Jurkat, Clone E6-1 (cell line): ENCODE results near the genes LRTM2 and ITFG2.

- RRBS: no CpG with 5 or more reads among the region's 7 CpGs
These were observed 32.4 kb upstream of the LRTM2 start for GRCh38 chr12:1788000-1788406.

DNA sequence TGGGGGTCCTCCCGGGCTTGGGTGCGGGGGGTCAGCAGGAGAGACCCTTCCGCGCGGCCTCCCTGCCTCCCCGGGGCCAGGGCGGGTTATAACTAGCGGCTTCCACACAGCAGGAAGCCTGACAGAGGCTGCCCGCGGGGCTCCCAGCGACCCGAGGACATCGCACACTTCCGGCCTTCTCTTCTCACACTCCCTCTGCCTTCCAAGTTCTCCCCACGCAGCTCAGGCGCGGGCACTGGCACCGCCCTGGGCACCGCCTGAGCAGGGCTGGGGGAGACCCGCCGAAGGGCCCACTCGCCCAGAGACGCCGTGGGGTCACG is 23.6 kb upstream of the LRTM2 start:
- RRBS: 14% methylated on average over 10 of the region's 25 CpGs

GRCh38 chr12:1809956-1810448 is 10.4 kb upstream of the LRTM2 start:
- RRBS: no CpG with 5 or more reads among the region's 10 CpGs

DNA sequence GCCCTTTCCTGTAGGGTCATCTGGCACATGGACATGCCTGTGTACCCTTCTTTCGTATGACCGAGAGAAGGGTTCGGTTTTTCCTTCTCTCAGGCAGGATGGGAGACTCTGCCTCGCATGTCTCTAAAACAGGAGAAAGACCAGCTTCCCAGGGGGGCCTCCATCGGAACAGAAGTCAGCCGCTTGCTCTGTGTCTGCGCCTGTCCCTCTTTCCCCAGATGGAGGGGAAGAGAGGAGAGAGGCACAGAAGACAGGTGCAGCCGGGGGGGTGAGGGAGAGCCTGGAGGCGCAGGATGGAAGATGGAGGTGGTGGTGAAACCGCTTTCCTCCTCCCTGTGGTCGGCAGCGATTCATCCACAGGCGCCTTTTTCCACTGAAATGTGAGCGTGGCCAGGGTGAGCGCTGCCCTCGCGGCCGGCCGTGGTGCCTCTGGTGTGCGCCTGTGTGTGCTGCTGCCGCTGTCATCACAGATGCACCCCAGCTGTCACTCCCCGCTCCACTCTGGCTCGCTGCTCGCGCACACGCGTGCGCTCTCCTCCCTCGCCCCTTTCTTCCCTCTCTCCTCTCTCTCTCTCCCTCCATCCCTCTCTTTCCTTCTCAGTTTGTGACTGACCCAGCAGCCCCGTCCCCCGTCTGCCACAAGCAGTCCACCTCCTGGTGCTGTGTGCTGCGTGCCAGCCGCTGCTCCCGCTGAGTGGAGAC is at the start of gene LRTM2:
Gene LRTM2 (plus strand): TSS at position 581 of the 702 bp plus-strand sequence.
- RRBS: no CpG with 5 or more reads among the region's 34 CpGs

GRCh38 chr12:1932059-1933061 is 13.9 kb upstream of the CACNA2D4 start:
- RRBS: no CpG with 5 or more reads among the region's 28 CpGs

DNA sequence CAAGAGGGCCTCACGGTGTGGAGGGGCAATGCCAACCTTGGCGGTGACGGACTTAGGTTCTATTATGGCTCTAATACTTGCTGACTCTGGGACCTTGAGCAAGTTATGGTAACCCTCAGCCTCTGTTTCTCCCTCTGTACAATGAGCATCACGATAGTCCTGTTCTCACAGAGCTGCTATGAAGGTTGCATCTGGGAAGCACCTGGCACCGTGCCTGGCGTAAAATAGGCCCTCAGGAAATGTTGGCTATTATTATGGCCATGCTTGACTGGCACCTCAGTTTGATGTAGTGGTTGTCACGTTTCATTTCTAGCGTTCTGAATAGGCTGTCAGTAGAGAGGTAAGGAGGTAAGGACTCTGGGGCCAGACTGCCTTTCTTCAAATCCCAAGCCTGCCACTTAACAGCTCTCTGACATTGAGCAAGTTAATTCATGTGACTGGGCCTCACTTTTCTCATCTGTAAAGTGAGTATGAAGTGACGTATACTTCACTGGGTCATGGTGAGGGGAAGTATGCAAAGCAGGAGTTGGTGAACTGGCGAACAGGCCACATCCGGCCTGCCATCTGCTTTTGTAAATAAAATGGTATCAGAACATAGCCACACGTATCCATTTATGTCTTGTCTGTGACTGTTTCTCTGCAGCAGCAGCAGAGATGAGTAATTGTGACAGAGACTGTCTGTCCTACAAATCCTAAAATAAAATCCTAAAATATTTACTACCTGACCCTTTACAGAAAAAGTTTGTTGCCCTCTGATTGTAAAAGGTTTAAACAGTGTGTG is 196.1 kb downstream of the CACNA1C start:
- RRBS: no CpG with 5 or more reads among the region's 12 CpGs

- RRBS: no CpG with 5 or more reads among the region's 5 CpGs
These were observed 249.4 kb downstream of the CACNA1C start for GRCh38 chr12:2302324-2302492.

DNA sequence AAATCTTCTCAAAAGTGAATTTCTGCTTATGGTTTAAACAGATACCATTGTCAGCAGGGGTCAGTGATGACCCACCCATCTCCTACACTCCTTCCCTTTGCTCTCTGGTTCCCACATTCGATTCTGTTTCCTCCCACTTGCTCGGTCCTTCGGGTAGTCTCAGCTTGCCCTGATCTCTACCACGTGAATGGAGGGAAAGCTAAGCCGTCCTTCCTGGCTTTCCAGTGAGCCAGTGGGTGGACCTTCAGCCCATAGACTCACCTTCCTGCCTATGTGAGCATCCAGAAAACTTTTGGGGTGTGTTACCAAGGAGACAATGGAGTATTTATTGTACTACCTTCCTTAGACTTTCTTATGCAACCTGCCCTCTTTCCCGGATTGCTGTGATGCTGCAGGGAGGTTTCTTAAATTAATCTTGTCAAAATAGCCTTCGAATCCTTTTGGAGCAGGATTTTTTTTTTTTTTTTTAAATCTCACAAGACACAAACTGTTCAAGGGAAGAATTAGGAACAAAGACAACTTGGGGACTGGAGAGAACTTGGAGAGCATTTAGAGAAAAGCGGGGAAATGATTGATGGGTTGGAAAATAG is 306.4 kb downstream of the CACNA1C start:
- RRBS: no CpG with 5 or more reads among the region's 8 CpGs

DNA sequence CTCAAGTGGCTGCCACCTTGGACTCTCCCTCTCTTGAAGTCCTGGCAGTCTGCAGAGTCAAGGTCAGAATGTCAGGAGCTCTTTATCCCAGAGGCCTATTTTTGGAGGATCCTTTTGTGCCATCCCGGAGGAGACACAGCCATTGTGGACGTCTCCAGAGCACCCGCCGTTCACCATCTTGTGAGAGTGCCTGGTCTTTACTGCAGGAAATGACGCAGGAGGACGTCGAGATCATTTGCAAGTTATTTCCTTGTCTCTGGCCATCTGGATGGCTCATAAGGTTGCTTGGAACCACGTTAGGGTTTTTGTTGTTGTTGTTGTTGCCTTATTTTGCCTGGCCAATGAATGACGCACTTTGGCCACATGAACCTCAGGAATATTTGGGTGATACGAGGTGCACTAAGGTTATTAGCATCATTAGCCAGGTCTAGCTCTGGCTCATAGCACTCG is 344.0 kb upstream of the FKBP4 start:
- RRBS: no CpG with 5 or more reads among the region's 11 CpGs

DNA sequence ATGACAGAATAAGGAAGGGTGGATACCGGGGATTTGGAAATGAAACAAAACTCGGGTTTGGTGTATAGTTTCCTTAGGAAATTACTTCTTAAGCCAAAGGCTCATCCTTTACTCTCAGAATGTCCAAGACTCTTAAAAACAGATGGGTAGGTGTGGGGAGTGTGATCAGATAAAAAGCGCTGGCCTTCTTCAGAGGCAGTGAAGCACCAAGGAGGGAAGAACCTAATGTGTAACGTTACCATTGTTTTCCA is 298.1 kb upstream of the FKBP4 start:
- RRBS: no CpG with 5 or more reads among the region's 4 CpGs

GRCh38 chr12:2613747-2614330 is 180.9 kb upstream of the FKBP4 start:
- RRBS: no CpG with 5 or more reads among the region's 9 CpGs

GRCh38 chr12:2628319-2628796 is 166.4 kb upstream of the FKBP4 start:
- RRBS: no CpG with 5 or more reads among the region's 10 CpGs

GRCh38 chr12:2639461-2640259 is 155.1 kb upstream of the FKBP4 start:
- RRBS: no CpG with 5 or more reads among the region's 10 CpGs

DNA sequence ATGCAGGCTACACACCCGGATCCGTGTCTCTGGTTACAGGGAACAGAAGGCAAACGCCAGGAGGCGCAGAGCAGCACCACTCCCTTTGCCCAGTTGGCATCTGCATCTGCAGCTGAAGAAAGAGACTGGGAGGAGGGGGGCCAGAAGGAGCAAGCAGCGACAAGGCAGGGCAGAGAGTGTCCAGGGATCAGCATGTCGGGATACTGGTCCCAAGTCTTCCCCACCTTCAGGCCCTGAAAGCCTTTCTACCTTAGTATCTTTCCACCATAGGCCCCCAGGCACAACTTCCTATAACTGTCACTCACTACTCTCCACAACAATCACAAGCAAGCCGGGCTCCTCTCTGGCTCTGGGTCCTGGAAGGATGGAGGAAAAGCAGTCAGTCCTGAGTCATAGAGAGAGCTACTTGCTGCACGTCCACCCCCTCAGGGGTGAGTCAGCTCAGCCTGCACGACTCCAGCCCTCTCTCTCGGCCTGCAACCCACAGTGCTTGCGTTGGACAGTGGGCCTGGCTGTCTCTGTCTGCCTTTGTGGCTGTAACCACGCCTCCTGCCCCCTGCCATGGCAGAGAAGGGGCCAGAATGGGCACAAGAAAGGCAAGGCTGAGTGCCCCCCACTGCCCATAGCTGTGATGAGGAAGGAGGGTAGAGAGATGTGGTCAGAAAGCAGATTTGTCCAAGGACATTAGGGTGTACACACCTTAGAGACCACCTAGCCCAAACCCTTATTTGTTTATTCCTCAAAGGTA is 154.1 kb upstream of the FKBP4 start:
- RRBS: no CpG with 5 or more reads among the region's 12 CpGs

DNA sequence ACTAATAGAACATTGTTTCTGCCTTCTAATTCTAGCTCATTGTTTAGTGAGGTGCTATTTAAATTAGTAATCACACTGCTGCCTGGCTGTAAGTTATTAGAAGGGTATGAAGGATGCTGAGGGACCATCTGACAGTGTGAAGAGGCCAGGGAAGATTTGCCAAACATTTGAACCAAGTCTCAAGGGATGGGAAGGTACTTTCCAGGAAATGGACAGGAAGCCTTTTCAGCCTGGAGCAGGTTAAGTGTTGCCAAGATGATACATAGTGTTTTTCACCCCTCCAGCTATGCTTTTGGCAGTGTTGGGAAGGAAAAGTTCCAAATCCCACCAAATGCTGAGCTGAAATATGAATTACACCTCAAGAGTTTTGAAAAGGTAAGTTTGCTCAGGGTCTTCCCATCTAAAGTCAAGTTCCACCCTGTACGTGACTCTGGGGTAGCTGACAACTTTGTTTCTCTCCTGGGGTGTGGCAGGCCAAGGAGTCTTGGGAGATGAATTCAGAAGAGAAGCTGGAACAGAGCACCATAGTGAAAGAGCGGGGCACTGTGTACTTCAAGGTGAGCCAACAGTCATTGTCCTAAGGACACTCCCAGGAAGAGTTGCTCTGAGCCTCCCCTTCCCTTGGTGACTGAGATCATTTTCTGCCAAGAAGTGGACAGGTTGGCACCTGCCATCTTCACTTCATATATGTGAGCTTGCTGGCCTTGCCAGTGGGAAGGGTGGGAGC is 5.0 kb downstream of the FKBP4 start:
- RRBS: no CpG with 5 or more reads among the region's 2 CpGs

DNA sequence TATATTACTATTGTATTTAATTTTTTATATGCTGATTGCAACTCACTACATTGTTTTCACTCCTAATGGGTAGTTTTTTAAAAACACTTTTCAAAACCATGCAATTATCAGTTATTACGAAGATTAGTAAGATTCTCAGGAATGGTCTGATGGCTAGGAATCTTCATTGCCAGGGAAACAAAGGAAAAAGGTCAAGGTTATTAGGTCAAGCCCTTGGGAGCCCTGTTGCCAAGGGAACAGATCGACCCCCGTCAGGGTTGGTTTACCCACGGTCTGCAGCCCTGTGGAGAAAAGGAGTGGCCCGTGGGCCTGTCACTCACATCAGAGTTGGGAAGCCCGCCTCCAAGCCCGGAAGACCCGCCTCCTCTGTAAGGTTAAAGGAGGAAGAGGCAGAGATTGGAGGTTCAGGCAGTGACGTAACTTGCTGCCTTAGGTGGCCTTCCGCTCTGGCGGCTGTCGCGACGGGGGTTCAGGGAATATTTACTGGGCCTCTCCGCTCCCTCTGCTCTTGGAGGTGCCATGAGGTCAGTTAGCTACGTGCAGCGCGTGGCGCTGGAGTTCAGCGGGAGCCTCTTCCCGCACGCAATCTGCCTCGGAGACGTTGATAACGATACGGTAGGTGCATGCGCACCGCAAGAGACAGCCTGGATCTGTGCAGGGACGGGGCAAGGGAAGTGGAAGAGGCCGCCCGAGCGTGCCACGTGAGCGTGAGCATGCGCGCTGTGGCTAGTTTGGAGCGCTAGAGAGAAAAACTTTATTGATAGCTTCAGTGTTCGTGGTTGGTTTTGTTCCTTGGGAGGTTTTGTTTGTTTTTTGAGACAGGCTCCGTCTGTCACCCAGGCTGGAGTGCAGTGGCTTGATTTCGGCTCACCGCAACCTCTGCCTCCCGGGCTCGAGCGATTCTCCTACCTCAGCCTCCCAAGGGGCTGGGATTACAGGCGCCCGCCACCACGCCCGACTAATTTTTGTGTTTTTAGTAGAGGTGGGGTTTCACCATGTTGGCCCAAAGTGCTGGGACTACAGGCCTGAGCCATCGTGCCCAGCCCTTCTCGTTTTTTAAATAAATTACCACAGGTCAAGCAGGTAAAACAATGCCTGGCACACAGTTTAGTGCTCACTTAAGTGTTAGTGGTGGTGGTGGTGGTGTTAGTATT is at the start of gene ITFG2:
Gene ITFG2 (plus strand): TSS at position 427 of the 1,154 bp plus-strand sequence.
- RRBS: no CpG with 5 or more reads among the region's 50 CpGs

- RRBS: no CpG with 5 or more reads among the region's 6 CpGs
These were observed 8.1 kb upstream of the NRIP2 start for GRCh38 chr12:2842794-2843439.

DNA sequence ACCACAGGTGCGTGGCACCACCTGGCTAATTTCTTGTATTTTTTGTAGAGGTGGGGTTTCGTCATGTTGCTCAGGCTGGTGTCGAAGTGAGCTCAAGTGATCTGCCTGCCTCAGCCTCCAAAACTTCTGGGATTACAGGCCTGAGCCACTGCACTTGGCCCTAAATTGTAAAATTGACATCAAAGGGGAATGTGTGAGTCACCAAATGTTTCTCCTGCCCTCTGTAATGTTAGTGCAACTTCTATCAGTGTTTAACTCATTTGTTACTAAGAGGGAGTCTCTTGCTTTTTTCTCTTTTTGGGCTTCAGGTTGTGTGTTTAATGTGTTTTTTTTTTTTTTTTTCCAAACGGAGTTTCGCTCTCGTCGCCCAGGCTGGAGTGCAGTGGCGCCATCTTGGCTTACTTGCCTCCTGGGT is 2.3 kb downstream of the TULP3 start:
- RRBS: no CpG with 5 or more reads among the region's 8 CpGs

DNA sequence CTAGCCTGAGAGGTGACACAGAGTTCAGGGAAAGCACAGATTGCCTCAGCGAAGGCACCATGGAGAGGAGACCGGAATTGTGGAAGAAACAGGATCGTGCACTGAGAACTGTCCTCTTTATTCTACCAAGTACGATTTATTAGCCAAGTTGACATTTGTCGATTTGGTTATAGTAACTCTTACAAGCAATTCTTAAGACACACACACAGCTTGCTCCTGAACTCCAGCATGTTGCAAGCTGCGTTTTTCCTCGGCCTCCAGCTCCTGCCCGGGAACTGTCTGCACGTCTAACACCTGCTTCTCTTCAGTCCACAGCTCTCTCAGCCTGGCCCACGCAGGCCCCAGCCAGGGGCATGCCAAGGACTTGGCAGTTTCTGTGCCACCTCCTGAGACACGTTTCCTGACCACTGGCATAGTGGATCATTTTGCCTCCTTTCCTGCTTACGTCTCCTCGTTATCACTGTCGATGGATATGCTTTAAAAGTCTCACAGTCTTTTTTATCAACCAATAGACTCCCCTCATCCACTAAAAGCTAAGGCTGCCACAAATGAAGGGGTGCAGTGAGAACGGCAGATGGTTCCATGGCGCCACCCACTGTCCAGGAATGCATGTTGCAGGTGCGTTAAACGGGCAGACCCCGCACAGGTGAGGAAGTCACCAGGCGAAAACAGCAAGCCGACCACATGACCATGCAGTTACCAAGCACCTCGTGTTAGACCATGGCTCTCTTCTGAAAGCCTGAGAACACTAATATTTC is 14.8 kb upstream of the TEAD4 start:
- RRBS: no CpG with 5 or more reads among the region's 22 CpGs